Monocyte (primary cell): ENCODE measurements around the genes GUCY2C, C12orf60, DERA and SLC15A5.

GRCh38 chr12:14436034-14436290 lies 70.5 kb downstream of the ATF7IP start:
- PRO-cap, 2 experiments: no peak in any of the 2 experiments

- PRO-cap, 2 experiments: no peak in any of the 2 experiments
Observed at GRCh38 chr12:14695021-14695379, 1.4 kb downstream of the GUCY2C start.

DNA sequence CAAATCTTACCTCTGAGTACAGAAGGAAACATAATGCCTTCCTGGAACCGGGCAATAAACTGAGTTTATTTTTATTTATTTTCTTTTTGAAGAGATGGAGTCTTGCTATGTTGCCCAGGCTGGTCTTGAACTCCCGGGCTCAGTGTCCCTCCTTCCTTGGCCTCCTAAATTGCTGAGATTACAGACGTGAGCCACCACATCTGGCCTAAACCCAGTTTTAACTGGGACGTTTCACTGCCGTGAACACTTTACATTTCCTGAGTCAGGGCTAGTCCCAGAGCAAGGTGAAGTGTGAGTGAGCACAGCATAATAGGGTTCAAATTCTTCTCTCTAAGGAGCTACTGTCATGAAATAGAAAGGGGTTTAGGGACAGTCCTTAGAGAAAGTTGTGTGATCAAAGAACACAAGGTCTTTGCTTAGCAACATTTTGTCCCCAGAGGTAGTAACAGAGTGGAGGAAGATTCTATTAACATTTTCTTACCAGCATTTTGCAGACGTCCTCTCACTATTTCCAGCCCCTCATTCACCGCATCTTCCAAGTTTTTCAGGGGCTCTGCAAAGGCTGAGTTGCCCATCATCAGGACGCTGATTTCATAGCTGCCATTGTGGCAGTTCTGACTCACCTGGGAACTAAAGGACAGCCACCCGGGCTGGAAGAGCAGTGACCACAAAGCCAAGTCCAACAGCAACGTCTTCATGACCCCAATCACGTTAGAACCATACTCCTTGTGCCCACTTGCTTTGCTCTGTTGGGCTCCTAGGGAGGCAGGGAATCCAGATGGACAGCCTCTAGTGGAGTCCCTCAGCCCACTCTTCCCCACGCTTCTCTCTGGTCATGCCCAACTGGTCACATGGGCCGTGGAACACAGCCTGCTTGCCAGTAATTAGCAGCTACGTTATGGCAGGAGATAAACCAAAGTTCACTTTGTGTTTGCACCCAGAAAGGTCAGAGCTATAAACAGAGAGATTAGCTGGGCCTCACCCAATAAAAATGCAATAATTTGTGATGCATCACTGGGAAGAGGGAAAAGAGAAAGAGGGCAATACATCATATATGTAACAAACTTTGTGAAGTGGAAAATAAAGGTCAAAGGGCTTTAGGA lies at the start of gene GUCY2C:
TSS of gene GUCY2C (minus strand) at position 849 of the 1,103 bp plus-strand sequence.
- PRO-cap, 2 experiments: no peak in any of the 2 experiments

DNA sequence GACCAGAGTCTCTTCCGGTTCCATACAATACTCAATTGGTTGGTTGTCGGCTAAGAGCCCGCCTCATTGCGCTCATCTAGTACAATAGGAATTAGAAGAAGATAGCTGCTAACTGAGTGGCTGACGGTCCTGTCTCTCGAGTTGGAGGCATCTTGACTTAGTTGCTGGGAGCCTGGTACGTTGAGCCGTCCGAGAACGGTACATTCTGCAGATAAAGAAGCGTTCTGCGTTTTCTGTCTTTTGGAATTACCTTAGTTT lies at the start of gene C12orf60:
TSS of gene C12orf60 (plus strand) at position 94 of the 258 bp plus-strand sequence.
- PRO-cap, 2 experiments: peak in 2 of 2 experiments; most common plus-strand start position 120 of the sequence (in 2)

GRCh38 chr12:14884166-14884947 lies 1.3 kb downstream of the MGP start:
- PRO-cap, 2 experiments: no peak in any of the 2 experiments

DNA sequence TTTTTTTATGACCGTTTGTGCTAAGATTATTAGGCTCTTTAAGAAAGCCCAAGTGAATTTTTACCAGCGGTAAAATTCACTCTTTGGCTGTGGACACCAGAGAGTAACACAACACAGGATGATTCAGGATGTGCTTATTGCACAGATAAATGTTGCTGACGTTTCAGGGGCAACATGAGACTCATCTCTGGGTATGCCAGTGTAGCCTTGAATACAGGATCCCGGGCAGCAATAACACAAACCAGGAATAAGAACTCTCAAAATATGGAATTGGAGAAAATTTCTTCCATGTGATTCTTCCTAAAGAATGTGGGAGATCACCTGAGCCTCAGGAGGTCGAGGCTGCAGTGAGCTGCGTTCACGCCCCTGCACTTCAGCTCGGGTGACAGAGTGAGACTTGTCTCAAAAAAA lies 2.7 kb downstream of the ARHGDIB start:
- PRO-cap, 2 experiments: no peak in any of the 2 experiments

GRCh38 chr12:15205371-15206036 lies 15.7 kb downstream of the RERG start:
- PRO-cap, 2 experiments: no peak in any of the 2 experiments

DNA sequence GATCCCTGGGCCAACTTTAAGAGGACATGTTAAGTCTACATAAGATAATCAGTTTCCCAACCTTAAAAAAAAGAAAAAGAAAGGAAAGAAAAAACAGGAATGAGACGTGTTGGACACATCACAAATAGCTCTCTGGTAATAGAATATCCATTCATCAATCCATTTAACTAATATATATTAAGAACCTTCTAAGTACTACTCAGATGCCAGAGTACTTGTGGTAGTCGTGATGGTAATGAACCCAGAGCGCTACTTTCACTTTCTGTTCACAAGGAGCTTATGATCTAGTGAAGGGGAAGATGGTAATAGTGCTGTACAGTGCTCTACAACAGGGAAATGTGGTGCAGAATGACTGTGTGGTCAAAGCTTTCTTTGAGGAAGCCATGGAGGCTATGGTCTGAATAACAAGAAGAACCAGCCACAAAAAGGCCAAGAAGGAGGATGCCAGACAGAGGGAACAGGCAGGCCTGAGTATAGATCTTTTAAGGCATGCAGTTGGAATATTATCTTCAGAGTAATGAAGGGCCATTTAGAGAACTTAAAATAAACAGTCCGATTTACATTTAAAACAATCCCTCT lies 212.0 kb downstream of the PTPRO start:
- PRO-cap, 2 experiments: no peak in any of the 2 experiments

GRCh38 chr12:15719380-15719596 lies 69.9 kb downstream of the EPS8 start:
- PRO-cap, 2 experiments: no peak in any of the 2 experiments

DNA sequence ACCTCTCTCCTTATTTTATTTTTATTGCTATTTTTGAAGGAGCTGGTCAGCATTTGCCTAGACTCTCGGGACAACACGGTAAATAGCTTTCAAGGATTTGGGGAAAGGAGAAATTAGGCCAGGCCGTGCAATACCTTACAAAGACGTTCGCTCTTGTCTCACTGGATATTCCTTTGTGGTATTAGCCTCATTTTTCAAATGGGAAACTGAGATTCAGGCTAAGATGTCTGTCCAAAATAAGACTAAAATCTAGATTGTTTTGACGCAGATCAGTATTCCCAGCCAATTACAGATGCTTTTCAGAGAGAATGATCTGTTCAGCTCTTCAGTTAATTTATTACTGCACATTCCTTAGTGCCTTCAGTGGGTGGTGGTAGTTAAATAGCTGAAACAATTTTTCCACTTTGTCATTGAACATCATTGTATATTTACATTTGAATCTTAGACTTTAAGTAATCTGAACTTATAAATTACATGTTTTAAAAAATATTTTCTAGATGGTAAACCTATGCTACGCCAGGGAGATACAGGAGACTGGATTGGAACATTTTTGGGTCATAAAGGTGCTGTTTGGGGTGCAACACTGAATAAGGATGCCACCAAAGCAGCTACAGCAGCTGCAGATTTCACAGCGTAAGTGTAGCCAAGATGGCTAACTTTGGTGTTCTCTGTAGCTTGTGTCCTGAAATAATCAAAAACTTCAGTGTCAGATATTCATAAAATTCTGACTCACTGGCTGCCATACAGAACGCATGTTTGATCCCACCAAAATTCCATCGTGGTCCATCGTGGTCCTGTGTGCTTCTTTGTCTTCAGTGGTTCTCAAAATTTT lies 1.1 kb downstream of the STRAP start:
- PRO-cap, 2 experiments: no peak in any of the 2 experiments

GRCh38 chr12:15910866-15912029 lies at the start of gene DERA:
TSS of gene DERA (plus strand) at chr12:15911332.
- PRO-cap, 2 experiments: peak in 2 of 2 experiments; most common plus-strand start chr12:15911363 (in 2); most common minus-strand start chr12:15911615 (in 1)

DNA sequence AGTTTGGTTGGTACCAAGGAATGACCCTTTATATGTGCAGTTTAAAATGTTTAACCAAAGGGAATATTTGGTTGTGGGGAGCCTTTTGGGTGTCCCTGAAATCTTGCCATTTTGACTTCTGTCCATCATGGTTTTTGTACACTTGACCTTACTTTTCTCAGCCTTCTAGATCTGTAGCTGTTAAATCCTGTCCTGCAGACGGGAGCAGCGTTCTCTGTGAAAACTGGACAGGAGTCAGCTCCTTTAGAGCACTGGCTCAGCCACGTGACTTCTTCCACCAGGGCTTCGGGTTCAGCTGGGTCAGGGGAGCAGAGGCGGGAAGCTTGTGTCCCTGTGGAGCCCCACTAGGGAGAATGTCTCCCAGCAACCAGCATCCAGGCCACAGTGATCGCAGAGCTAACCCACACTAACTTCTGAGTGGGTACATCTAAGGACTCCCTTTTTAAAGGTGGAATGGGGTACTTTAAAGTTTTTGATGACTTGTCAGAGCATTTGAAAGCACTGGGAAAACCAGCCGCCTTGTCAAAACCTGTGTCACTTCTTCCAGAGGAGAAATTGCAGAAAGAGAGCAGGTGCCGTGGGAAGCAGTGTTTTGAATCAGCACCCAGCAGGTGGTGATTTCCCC lies 17.7 kb downstream of the DERA start:
- PRO-cap, 2 experiments: no peak in any of the 2 experiments

DNA sequence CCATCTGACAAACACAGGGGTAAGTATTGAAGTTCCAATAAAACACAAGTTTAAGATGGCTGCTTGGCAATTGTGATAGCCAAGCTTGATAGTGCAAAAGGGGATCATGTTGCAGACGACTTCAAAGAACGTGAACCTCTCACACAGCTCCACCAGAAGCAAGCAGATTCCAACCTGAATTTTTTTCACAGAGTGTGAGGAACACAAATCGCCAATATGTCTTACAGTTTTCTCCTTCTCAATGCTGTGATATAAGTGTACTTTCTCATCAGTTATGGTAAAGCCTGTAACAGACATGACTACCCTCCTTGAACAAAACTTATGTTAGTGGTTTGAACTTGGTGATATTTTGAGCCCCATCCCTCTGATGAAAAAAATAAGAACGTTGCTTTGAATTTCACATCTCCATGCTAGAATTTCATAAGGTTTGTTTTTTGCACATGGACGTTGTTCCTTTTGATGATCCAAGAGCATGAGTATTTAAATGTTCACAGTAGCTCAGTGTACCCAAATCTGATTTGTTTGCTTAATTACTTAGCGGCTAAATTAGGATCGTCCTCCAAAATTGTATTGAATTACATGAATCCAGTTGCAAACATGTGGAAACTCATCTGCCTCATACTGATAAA lies at the start of gene SLC15A5:
TSS of gene SLC15A5 (minus strand) at position 297 of the 629 bp plus-strand sequence.
- PRO-cap, 2 experiments: no peak in any of the 2 experiments

DNA sequence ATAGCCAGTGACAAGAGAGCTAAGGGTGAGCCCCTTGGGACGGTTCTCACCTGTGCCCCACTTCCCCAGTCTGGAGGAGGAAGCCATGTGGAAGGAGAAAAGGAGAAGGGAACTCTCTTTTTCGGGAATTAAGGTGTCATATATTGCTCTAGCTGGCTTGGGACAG lies 742 bp downstream of the MGST1 start:
- PRO-cap, 2 experiments: no peak in any of the 2 experiments

DNA sequence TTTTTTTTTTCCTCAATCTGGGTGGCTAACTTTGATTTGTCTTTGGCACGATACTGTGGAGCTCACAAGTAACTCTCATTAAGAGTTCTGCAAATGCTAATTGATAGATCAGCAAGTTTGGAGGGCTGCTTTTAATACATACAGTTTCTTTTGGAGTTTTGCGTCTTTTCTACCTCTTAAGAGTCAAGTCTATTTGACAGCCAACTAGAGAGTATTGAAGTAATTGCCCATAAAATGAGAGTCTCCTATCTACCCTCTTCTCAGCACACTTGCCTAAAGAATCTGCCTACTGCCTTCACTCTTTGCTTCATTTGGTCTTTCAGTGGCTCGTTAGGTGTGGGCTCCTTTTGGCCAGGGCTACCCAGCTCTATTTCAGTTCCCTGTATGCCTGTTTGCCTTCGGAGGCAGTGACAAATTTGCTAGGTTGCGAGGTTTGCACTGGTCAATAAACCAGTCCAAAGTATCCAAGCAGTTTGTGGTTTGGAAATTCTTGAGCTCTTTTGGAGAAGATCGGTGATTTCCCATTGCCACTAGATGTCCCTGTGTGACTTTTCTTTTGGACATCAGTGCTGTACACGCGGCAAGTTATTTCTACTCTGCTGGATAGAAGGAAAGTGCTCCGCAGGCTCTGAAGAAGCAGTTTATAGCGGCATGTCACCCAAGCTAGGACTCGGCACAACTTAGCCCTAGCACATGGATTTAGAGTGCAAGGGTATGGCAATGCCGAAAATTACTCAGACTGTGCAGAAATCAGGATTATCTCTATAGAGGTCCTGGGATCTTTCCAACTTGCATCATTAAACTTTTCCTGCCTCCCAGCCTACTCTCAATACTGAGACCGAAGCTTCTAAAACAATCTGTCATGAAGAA lies 38.5 kb downstream of the MGST1 start:
- PRO-cap, 2 experiments: no peak in any of the 2 experiments

DNA sequence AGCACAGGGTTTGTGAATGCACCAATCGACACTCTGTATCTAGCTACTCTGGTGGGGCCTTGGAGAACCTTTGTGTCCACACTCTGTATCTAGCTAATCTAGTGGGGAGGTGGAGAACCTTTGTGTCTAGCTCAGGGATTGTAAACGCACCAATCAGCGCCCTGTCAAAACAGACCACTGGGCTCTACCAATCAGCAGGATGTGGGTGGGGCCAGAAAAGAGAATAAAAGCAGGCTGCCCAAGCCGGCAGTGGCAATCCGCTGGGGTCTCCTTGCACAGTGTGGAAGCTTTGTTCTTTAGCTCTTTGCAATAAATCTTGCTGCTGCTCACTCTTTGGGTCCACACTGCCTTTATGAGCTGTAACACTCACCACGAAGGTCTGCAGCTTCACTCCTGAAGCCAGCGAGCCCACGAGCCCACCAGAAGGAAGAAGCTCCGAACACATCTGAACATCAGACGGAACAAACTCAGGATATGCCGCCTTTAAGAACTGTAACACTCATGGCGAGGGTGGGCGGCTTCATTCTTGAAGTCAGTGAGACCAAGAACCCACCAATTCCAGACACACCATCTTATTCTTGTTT lies 402.3 kb upstream of the LMO3 start:
- PRO-cap, 2 experiments: no peak in any of the 2 experiments

GRCh38 chr12:18148867-18149455 lies 59.0 kb upstream of the RERGL start:
- PRO-cap, 2 experiments: no peak in any of the 2 experiments

GRCh38 chr12:18311681-18312091 lies 50.4 kb downstream of the PIK3C2G start:
- PRO-cap, 2 experiments: no peak in any of the 2 experiments

DNA sequence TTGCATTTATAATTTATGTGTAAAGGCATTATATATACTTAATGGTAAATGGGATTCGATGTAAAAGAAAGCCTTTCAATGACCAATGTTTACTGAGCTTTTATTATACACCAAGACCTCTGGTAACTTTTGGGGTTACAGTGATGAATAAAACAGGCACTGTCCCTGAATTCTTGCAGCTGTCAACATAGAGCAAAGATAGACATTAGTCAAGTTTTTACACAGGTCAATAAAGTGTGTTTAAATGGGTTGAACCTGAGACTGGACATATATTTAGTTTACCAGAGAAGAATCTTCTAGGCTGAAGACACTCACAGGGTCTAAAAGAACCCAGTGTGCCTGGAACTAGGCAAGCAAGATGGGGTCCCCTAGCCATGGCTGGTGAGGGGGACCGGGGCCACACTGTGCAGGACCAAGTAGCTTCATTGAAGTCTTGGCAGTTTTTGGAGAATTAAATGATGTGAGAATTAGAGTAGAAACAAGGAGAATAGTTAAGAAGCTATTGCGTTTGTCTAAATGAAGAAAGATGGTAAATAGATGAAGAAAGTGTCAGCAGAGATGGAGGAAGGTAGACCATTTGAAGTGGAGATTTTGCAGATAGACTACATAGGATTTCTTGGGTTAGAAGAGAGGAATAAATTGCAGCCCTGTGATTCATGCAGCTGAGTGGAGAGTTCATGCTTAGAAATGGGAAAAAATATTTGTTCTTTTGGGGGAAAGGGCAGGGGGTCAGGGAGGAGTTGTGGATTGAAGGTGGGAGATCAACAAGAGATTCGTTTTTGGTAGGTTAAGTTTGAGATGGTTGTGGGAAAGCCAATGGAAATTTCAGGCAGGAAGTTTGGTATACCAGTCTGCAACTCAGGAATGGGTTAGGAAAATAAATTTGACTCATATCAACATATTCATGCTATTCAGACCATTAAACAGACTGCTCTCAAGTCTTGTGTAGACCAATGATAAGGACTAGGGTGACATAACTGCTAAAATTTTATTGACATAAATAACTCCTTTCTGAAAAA lies 59.6 kb downstream of the PLEKHA5 start:
- PRO-cap, 2 experiments: no peak in any of the 2 experiments

DNA sequence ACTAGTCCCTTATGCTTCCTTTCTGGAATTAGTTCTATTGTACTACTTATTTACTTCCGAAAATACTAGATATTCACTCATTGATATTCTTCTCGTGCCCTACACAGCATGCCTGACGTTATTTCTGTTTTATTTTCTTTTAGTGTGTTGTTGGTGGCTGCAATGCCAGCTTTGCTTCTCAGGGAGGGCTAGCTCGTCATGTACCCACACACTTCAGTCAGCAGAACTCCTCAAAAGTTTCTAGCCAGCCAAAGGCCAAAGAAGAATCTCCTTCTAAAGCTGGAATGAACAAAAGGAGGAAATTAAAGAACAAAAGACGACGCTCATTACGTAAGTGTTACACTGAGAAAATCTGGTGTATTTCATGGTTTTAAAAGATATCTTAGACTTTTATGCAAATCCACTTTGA lies 54.4 kb downstream of the AEBP2 start:
- PRO-cap, 2 experiments: no peak in any of the 2 experiments